A549 (cell line): ENCODE measurements around a stretch of chr5.

DNA sequence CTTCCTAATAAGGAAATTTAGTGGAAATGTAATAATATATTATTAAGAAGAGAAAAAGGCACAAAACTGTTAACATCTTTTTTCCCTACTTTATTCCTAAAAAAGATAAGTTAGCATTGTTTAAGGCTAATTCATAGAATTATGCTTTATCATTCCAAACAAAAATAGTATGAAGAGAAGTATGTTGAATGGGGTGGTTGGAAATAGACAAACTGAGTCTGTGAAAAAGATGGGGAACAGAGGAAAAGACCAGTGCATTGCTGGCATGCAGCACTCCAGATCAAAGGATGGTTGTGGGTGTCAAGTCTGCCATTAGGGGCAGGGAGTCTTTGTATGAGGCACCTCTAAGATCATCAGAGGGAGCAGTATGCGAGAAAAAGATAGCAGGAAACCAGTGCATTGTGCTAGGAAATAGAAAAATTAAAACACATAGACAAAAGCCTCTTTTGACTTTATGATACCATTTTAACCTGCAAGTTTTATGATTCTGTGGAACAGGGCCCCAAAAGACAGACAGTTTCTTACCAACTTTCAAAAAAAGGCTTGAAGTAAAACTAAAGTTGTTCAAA lies 119.1 kb downstream of the CDC42SE2 start:
- PRO-cap: no peak
CAGE:
- cytosol, long polyA plus RNA: no peak
- long polyA plus RNA: no peak
- nucleus, long polyA plus RNA: no peak

DNA sequence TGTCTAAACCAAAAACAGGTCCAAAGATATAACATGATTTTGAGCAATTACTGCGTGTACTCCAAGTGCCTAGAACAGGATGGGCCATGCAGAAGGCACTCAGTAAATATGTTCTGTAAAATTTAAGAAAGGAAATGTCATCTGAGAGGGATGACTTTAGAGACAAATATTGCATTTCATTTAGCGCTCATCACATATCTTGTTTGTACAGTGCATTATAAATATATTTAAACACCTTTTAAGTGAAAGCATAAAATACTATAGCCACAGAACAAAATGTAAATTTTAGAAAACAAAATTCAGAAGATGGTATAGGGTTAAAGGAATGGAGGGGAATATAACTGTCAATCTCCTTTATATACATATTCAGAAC lies 135.8 kb downstream of the CDC42SE2 start:
- PRO-cap: no peak
CAGE:
- cytosol, long polyA plus RNA: no peak
- long polyA plus RNA: no peak
- nucleus, long polyA plus RNA: no peak

GRCh38 chr5:131595055-131595730 lies 39.8 kb downstream of the RAPGEF6 start:
- PRO-cap: no peak
CAGE:
- cytosol, long polyA plus RNA: no peak
- long polyA plus RNA: no peak
- nucleus, long polyA plus RNA: no peak

GRCh38 chr5:131660852-131661795 lies 26.1 kb upstream of the RAPGEF6 start:
- PRO-cap: no peak
CAGE:
- cytosol, long polyA plus RNA: no peak
- long polyA plus RNA: no peak
- nucleus, long polyA plus RNA: no peak

DNA sequence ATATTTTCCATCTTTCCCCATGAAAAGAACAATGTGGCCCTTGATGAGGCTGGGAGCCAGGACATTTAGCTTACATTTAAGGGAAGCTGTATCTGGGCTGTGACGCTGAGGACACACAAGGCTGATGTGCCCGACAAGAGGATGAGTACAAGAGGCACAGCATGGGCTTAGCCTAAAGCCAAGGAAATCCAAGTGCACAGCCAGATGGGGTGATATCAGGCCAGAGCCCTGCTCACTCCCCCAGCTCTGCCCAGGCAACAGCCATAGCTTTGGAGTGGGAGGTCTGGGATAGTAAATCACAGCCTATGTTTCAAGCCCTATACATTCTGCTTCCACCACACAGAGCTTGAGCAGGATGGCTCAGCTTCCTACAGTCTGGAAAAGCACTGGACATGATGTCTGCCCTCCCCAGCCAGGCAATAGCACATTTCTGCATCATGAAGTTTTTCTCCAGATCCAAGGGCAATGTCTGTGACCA lies 28.0 kb downstream of the ACSL6 start:
- PRO-cap: no peak
CAGE:
- cytosol, long polyA plus RNA: no peak
- long polyA plus RNA: no peak
- nucleus, long polyA plus RNA: no peak

DNA sequence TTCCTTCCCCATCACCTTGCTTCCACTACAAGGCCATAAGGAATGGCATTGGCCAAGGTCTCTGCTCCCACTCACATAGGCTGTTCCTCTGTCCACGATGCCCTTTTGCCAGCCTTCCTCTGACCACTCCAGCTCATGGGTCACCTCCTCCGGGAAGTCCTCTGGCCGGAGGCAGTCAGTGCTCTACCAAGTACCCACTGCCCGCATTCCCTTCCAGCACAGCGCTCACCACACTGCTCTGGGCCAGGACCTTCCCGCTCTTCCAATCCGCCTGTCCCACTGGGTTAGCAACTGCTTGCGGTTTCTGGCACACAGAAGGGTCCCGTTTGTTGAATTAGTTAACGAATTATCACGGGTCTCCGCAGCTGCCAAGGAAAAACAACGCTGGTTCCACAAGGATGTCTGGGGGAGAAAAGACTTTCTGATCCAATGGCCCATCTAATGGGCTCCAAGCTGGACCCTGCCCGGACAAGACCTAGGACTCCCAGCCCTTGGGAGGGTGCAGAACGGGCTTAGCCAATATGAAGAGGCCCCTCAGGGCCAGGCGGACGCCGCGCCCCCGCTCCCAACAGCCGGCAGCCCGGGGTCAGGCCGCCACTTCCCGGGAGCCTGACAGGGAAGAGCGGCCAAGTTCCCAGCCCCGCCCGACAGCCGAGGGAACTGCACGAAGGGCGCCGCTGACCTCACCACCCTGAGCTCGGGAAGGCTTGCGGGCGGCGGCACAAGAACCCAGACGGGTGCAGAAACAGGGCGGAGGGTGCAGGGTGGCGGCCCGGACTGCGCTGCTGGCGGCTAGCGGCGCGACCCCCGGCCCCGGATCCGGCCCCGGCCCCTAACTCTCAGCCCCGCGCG lies 570 bp downstream of the P4HA2 start:
- PRO-cap: bidirectional peak, plus-strand start at position 689 of the sequence, minus-strand start at position 663 of the sequence
CAGE:
- cytosol, long polyA plus RNA: no peak
- long polyA plus RNA: no peak
- nucleus, long polyA plus RNA: no peak

GRCh38 chr5:132252910-132253469 lies 4.5 kb upstream of the PDLIM4 start:
- PRO-cap: no peak
CAGE:
- cytosol, long polyA plus RNA: no peak
- long polyA plus RNA: no peak
- nucleus, long polyA plus RNA: no peak

DNA sequence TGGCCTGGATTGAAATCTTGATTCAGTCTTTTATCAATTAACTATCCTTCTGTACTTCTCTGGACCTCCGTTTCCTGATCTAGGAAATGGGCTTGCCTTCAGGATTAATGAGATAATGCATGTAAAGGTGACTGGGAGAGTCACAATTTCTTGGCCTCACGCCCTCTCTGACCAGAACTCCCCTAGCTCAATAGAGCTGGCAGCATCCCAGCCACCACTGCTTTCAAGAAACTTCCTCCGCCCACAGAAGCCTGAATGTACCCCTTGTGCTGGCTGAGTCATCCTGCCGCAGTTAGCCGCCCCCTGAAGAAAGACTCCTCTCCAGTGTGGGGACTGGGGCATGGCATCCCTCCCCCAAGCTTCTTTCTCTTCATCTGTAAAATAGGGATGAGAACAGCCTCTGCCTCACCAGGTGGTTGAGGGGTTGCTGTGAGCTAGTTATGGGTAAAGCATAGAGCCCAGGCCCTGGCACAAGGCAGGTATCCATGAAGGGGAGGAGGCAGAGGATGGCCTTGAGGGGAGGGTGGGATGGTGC lies 3.2 kb downstream of the PDLIM4 start:
- PRO-cap: no peak
CAGE:
- cytosol, long polyA plus RNA: no peak
- long polyA plus RNA: no peak
- nucleus, long polyA plus RNA: no peak

GRCh38 chr5:132263875-132264430 lies 6.5 kb downstream of the PDLIM4 start:
- PRO-cap: no peak
CAGE:
- cytosol, long polyA plus RNA: no peak
- long polyA plus RNA: no peak
- nucleus, long polyA plus RNA: no peak

DNA sequence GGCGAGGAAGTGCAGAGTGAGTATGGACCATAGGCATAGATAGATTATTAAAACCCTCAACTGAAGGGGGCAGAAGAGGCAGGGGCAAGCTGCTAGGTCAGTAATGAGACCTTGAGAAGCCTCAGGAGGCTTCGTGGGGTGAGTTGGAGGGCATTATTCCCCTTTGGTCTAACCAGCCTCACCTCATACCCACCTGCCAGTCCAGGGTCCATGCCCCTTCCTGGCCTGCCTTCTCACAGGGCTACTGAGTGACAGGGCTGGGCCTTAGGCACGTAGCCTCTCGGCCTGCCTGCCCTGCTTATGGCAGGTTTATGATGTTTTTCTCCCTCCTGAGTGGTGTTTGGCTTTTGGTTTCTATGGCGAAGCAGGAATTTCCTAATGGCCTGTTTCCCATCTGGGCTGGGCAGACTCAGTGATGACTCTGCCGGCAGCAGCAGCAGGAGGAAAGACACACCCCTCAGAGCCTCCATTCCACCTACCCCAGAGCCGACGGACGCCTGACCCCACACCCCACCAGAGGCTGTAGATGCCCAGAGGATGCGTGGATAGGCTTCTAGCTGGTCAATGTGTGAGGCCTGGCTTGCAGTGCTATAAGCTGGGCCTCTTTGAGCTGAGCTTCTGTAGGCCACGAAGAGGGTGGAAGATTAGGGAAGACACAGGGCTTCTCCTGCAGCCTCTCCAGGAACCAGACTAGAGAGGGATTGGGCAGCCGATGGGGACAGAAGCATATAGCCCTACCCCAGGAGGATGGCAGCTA lies 8.2 kb downstream of the PDLIM4 start:
- PRO-cap: no peak
CAGE:
- cytosol, long polyA plus RNA: no peak
- long polyA plus RNA: no peak
- nucleus, long polyA plus RNA: no peak

DNA sequence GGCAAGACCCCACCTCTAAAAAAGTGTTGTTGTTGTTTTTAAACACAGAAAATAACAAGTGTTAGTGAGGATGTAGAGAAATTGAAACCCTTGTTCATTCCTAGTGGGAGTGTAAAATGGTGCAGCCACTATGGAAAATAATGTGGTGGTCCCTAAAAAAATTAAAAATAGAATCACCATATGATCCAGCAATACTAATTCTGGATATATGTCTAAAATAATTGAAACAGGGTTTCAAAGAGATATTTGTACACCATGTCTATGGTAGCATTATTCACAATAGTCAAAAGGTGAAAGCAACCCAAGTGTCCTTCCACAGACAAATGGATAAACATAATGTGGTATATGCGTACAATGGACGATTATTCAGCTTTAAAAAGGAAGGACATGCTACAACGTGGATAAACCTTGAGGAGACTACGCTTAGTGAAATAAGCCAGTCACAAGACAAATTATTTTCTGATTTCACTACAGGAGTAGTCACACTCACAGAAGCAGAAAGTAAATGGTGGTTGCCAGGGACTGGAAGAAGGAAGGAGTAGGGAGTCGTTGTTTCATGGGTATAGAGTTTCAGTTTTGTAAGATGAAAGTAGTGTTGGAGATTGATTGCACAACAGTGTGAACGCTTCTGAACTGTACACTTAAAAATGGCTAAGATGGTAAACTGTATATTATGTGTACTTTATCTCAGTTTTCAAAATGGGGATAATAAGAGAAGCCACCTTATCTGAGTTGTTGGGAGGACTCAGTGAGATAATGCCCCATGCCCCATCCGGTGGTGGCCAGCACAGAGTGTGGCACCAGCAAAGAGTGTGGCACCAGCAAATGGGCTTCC lies 4.0 kb downstream of the SLC22A4 start:
- PRO-cap: no peak
CAGE:
- cytosol, long polyA plus RNA: no peak
- long polyA plus RNA: no peak
- nucleus, long polyA plus RNA: no peak

DNA sequence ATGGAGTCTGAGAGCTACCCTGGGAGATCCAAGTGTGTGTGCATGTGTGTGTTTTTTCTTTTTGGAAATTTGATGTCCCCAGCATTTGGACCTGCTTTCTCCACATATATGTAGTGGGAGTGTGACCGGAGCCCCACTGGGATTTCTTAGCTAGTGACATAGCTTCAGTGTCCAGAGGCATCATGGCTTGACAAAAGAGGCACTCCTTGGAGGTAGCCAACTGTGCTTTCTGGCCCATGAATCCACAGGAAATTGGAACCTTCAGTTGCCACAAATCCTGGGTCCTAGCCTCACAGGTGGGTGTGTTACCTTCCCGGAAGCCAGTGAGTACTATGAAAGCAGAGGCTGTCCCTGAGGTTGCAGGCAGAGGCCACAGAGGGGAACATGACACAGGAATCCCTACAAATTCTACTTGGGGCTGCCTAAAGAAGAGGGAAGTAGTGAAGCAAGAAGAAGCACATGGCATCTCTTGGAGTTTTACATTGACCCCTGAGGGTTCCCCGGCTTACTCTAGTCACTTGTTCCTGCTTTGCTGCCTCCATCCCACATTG lies 2.5 kb downstream of the SLC22A5 start:
- PRO-cap: no peak
CAGE:
- cytosol, long polyA plus RNA: no peak
- long polyA plus RNA: no peak
- nucleus, long polyA plus RNA: no peak

DNA sequence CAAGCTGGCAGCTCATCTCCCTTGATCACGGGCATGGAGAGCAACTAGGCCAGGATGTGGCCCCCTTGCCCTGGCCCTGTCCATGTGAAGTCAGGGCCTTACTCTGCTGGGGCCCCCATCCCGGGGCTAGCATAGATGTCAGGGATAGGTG lies 41.9 kb downstream of the SLC22A5 start:
- PRO-cap: no peak
CAGE:
- cytosol, long polyA plus RNA: no peak
- long polyA plus RNA: no peak
- nucleus, long polyA plus RNA: no peak

DNA sequence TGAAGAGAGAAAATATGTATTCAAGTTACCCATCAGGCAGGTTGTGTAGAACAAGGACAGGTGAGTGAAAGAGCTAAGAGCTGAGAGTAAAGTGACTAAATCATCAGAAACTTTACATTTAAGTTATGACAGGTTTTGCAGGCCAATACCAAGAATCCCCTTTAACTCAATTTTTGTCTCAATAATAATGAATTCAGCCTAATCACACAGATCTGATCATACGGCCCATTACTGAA lies 42.3 kb downstream of the SLC22A5 start:
- PRO-cap: no peak
CAGE:
- cytosol, long polyA plus RNA: no peak
- long polyA plus RNA: no peak
- nucleus, long polyA plus RNA: no peak

GRCh38 chr5:132412527-132413002 lies 43.1 kb downstream of the SLC22A5 start:
- PRO-cap: no peak
CAGE:
- cytosol, long polyA plus RNA: no peak
- long polyA plus RNA: no peak
- nucleus, long polyA plus RNA: no peak

- PRO-cap: no peak
CAGE:
- cytosol, long polyA plus RNA: no peak
- long polyA plus RNA: no peak
- nucleus, long polyA plus RNA: no peak
Observed at GRCh38 chr5:132420339-132421399, 51.2 kb downstream of the SLC22A5 start.

DNA sequence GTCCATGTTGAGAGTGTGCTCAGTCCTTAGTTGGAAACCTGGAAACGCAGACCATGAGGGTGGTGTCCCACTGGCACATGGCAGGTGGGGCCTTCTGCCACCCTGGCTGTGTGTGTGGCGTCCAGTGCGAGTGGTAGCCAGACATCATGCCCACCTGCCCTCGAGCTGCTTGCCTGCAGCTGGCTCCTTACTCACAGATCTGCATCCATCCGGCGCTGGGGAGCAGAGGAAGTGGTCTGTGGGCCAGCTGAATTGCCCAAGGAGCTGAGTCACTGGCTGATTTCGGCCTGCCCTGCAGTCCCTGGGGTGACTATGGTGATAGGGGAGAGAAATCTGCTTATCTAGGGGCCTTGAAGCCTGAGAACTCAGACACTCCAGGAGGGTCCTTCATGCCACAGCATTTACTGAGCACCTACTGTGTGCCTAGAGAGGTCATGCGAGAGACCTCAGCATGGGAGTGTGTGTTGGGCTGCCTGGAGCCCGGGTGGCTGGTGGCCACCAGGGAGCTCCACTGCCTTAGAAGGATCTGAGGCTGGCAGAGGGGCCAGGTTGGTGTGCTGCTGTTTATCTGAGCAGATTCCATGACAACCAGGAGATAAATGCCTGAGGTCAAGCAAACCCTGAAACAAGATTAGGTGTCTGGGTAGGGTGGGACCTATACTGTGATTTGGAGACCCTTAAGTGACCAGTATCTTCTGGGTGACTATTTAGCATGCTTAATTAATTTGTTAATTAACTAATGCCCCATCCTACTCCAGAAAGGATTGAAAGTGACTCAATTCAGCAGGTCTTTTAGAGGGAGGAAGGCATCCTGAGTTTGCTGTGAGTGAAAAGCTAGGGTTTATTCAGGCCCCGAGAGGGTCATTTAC lies 57.2 kb downstream of the SLC22A5 start:
- PRO-cap: no peak
CAGE:
- cytosol, long polyA plus RNA: no peak
- long polyA plus RNA: no peak
- nucleus, long polyA plus RNA: no peak

GRCh38 chr5:132428472-132428944 lies 59.0 kb downstream of the SLC22A5 start:
- PRO-cap: no peak
CAGE:
- cytosol, long polyA plus RNA: no peak
- long polyA plus RNA: no peak
- nucleus, long polyA plus RNA: no peak

DNA sequence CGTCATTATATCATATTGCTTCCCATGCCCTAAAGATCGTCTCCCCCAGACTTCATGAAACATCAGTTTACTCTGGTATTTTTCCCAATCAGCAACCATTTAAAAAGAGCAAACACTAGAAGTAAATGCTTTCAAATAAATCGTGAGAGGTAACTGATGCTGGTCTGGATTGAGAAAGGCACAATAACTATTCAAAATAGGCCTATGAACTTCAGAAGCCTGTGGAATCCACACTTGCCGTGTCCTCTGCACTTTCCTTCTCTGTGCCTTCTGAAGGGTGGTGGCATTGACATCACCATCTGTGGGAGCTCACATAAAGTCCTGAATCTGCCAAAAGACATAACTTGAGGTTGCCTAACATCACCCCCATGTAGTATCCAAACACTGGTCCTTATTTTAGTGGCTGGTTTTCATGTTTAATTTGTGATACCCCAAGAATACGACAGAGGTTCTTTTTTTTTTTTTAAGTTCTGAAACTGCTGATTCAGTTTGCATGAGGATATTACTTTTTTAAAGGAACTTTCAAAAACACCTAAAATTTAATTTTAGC lies 59.8 kb downstream of the IRF1 start:
- PRO-cap: no peak
CAGE:
- cytosol, long polyA plus RNA: no peak
- long polyA plus RNA: no peak
- nucleus, long polyA plus RNA: no peak

DNA sequence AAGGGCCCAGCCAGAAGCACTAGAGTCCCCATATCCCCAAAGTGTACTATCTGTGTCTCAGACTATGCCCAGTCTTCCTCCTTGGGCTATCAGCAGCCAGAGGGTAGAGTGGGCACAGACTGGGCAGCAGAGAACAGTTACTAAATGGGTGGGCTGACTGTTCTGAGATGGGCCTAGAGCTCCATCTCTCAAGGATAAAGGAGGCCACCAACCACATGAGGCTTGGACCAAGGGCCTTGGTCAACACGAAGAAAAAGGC lies 3.3 kb downstream of the IRF1 start:
- PRO-cap: no peak
CAGE:
- cytosol, long polyA plus RNA: no peak
- long polyA plus RNA: no peak
- nucleus, long polyA plus RNA: no peak